Fibroblast of the aortic adventitia (primary cell): ENCODE results near the gene TLN2.

GRCh38 chr15:60916018-60916591, 313.0 kb downstream of the RORA start:
- CAGE, long polyA plus RNA: no peak

GRCh38 chr15:61170191-61170961, 58.7 kb downstream of the RORA start:
- CAGE, long polyA plus RNA: no peak

GRCh38 chr15:61501755-61502343, 272.7 kb upstream of the RORA start:
- CAGE, long polyA plus RNA: no peak

DNA sequence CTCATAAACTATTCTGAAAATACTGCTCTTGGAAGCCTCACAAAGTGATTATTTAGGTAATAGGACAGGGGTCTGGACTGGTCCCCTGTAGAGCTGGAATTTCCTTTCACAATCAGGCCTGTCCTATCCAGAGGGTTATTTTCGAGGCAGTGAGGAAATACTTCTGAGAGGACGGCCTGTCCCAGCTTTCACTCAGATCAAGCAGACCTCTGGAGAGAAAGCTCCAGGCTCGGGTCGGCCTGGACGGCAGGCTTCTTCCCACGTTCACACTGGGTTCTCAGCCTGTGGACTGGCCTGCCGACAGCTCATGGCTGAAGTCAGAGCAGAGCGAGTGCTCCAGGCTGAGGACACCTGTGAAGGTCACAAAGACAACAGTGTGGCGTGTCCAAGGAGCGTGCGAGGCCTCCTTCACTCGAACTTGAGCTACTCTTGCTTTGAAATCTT, 405.3 kb downstream of the VPS13C start:
- CAGE, long polyA plus RNA: no peak

DNA sequence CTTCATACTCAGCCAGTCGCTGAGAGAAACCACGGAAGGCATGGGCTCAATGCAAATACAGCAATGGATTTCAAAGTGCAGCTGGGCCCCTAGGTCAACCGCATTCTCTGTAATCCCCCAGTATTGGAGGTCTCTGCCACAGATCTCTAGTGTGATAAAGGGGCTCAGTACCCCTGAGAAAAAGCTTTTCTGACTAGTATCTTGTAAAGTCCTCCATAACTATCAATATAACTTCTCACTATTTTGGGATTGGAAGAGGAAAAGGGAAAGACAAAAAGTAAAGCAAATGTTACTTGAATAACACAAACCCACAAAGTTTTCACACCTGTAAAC, 208.2 kb downstream of the VPS13C start:
- CAGE, long polyA plus RNA: no peak

GRCh38 chr15:61874796-61875144, 185.5 kb downstream of the VPS13C start:
- CAGE, long polyA plus RNA: no peak

DNA sequence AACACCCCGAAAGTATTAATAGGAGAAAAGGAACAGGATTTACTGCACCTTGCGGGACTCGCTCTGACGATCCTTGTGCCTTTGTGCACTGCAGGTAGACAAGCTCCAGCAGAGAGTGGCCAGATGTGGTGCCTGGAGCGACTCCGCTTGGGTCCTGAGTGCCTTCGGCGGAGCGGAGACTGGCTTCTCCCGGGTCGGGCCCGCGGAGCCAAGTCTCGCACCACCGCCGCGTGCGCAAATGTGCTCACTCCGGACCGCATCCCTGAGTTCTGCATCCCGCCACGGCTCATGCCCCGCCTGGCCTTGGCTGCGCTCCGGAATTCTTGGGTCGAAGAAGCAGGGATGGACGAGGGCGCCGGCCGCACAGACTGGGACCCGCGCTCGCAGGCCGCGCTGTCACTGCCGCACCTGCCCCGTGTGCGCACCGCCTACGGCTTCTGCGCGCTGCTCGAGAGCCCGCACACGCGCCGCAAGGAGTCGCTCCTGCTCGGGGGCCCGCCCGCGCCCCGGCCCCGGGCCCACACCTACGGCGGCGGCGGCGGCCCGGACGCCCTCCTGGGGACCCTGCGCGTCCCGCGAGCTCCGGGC, 808 bp downstream of the C2CD4A start:
- CAGE, long polyA plus RNA: no peak

DNA sequence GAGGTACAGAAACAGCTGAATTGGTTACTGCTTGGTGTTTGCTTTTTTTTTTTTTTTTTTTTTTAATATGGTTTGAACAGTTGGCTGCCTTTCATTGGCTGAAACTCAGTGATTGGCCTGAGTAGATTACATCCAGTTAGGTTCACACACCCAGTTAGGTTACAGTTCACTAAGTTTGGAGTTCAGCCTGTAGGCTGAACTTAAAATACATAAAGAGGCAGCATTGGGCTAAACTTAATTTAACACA, 23.1 kb downstream of the C2CD4B start:
- CAGE, long polyA plus RNA: no peak

- CAGE, long polyA plus RNA: no peak
These were observed 102.1 kb upstream of the TLN2 start for GRCh38 chr15:62288245-62288680.

DNA sequence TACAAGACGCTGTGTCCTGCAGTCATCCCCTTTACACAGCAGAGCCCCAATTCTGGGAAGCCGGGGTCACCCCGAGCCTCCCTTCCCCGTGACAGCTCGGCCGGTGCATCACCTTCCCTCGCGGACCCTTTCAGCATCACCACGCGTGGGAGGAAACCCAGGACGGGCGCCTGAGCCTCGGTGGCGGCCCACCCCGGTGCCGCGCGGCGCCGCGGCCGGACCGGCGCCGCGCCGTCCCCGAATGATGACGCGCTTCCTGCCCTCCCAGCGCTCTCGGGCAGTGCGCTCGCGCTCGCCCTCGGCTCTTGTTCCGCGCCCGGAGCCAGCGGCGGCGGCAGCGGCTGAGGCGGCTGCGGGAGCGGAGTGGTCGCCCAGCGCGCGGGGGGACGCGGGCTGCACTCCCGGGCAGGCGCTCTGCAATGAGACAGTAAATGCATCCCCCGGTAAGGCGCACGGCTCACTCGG, at the start of gene TLN2:
Gene TLN2, plus strand, starts transcription at position 308 of the 465 bp plus-strand sequence.
- CAGE, long polyA plus RNA: no peak

GRCh38 chr15:62658486-62658938, 268.2 kb downstream of the TLN2 start:
- CAGE, long polyA plus RNA: no peak

- CAGE, long polyA plus RNA: no peak
These were observed 284.6 kb downstream of the TLN2 start for GRCh38 chr15:62674948-62675437.

DNA sequence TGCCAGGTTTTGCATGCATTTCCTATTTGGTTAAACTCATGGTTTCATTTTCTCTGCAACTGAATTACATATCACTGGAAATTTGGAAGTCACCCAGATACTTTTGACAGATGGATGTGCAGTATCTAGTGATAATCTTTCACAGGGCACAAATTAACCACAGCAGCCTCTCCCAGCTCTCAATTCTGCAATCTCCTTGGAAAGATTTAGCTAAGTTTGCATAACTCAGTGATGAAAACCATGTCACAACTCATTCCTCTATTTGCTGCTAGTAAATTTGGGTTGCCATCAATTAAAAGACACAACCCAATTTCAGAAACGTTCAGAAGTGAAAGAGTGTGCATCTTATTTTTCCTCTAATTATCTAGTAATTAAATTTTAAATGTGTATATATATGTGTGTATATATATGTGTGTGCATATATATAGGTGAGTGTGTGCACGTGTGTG, 162.2 kb upstream of the TPM1 start:
- CAGE, long polyA plus RNA: no peak

DNA sequence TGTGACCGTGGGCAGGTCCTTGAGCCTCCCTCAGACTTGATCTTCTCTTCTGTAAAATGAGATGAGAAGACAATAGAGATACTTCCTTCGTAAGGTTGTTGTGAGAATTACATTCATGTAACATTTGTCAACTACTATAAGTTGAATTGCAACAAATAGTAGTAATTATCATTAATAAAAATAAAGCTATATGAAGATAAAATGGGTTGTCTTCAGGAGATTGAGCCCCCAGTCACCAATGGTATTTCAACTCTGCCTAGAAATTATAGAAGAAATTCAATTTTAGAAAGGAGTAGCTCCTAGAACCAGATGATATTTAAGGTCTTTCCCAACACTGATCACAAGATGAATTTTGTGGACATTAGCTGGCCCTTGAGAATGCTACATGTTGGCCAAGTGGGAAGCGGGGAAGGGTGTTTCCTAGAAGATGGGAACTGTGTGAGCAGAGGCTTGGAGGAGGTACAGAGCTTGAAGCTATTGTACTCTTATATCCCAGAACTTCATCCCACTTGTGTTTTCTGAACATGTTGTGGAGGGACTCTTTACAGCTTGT, 152.9 kb upstream of the TPM1 start:
- CAGE, long polyA plus RNA: no peak

DNA sequence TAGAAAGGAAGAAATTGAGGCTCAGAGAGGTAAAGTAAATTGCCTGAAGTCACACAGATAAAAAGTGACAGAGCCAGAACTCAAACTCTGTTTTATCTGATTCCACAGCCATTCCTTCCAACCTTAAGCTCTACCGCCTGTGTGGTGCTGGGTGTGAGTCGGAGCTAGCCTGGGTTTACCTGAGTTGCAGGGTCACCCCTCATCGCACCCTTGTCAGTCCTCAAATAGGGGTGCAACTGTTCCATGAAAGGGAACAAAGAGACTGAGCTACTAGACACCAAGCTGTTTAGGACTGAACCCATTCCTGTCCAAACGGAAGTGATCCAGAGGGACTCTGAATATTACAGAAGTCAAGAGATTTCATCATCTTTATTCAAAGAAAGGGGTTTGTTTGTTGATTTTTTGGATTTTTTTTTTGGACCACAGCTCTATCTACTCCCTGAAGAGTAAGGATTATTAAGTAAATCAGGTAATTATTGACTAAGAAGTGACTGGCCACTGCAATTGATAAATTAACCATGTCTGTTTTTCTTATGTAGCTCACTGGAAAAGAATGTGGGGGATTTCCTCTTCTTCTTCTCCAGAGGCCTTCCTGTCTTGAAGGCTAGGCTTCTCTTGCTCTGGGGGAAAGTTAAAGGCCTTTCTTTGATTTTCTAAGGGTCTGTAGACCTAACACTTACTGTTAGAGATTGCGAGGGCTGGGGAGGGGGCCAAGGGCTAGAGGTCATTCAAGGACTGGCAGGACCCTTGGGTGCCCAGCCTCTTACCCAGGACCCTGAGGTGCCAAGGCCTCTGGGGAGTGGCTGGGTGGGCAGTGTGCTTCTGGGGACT, 146.7 kb upstream of the TPM1 start:
- CAGE, long polyA plus RNA: no peak

DNA sequence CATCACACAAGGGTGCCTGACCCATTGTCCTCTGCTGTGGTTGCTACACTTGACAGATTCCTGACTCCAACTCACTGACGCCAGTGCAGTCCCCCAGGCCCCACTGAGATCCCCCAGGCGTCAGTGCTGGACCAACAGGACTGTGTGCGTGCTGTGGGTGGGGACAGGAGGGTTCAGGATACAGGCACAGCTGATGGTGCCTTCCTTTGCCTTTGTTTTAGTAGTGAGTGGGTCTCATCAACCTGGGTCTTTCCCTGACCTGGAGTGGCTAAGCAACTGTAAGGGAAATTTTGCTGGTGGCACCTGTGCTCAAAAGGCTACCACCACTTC, 135.8 kb upstream of the TPM1 start:
- CAGE, long polyA plus RNA: no peak

- CAGE, long polyA plus RNA: no peak
These were observed 101.8 kb upstream of the TPM1 start for GRCh38 chr15:62940509-62941416.

DNA sequence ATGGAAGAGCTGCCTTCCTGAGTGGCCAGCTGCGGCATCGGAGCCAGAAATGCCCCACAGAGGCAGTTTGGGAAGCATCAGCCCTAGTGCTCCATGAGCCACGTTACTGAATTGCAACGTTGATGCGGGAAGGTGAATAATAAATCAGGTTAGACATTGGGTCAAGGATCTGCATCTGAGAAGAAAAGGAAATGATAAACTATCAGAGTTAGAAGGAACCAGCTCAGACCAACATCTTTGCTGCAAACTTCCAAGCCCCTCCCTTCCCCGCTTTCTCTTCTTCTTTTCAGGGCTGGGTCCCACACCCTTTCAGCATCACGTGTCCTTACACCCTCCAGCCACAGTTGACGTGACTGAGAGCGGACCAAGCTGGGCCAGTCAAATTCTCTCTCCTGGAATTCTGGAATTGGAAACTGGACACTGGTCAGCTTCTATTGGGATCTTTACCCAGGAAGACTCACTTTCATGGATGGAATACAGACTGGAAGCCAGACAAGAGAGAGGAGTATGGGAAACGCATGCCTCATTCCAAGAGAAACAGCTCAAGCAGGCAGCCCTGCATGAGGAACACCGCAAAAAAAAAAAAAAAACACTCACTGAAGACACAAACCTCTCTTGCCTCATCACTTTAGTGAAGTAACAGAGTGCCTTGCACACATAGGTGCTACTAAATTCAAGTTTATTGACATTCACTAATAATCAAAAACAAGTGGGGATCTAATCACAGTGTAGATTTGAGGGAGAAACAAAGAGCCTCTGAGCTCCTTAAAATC, 12.5 kb upstream of the TPM1 start:
- CAGE, long polyA plus RNA: no peak

DNA sequence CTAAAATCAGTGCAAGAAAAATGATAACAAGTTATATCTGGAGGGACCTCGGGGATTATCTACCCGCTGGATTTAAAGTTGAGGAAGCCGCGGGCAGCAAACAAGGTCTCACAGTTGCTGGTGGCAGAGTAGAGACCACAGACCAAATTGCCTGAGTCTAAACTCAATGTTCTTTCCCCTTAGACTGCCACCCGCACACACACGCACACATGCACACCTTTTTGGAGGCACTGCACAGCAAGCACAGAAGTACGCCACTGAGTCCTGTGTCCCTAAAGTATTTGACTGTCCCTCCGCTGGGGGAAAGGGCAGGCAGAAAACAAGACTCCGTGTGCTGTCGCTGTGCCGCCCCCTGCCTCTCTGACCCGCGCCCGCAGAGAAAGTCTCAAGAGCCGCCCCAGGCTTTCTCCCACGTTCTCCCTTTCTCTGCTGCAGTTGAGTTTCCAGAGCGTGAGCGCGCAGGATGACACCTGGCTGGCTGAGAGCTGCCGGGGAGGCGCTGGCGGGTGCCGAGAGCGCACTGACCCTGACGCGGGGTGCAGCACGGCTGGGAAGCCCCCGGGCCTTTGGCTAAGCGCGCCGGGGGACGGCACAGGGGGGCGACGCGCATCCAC, 733 bp upstream of the TPM1 start:
- CAGE, long polyA plus RNA: no peak

DNA sequence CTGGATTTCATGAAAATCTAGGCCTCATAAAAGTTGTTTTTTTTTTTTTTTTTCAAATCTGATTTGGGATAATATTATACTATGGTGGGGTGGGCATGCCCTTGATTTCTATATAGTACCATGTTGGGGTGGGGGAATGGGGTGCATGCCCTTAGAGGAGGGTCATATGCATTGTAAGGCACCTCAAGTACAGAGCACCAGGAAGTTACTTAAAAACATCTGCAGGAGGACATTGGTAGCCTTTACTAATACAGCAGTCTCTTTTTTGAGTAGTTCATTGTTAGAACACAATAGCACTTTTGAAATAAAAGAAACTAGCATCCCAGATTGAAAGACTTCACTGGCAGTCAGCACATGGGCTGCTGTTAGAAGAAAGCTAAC, 9.3 kb downstream of the TPM1 start:
- CAGE, long polyA plus RNA: no peak